BJ (cell line): ENCODE results near the genes ACP7, PAK4, IFNL3, IFNL1 and FBL.

DNA sequence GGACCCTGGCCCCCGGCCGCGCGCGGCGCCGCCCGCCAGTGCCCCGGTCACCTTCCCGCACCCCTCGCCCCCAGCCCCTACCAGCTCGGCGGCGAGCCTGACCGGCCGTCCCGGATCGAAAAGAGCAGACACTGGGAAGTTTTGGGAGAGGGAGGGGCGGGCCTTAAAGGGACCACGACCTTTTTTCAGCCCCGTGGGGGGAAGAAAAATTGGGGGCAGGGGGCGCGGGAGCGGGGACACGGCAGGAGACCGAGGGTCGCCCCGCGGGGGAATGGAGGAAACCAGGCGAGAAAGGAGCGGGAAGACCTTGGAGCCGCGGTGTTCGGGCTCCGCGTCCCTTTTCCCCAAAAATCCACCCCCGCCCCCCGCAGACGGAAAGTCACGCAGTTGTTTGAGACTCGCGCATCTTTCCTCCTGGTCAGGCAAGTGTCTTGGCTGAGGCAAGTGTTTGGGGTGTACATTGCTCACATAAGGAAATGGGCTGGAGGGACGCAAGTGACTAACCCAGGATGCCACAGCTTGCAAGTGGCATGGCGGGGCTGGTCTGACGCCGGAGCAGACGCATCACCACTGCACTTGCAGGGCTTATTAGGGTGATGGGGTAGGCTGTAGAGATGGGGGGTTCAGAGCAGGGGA, 2.5 kb upstream of the HNRNPL start:
- CAGE, long polyA plus RNA, result start-site peak on the minus strand centred at position 110 of the sequence, 34 bp wide, 25 and 18 reads in 2 replicates
- RRBS, result 2% methylated on average over 10 of the region's 47 CpGs

GRCh38 chr19:38894589-38895374, 4.6 kb downstream of the SIRT2 start:
- CAGE, long polyA plus RNA, result no peak
- RRBS, result no CpG with 5 or more reads among the region's 13 CpGs

DNA sequence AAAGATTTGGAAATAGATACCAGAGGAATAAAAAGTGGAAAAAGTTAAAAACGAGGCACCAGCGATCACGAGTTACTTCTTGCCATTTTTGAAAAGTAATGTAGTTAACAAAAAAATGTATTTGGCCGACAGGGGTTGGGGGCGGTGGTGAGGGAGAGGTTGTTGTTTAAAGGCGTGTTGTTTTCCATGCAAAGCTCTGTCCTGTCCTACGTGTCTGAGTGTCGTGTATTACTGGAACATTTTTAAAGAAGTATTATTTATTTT, 932 bp downstream of the FBXO17 start:
- CAGE, long polyA plus RNA, result no peak
- RRBS, result no CpG with 5 or more reads among the region's 8 CpGs

DNA sequence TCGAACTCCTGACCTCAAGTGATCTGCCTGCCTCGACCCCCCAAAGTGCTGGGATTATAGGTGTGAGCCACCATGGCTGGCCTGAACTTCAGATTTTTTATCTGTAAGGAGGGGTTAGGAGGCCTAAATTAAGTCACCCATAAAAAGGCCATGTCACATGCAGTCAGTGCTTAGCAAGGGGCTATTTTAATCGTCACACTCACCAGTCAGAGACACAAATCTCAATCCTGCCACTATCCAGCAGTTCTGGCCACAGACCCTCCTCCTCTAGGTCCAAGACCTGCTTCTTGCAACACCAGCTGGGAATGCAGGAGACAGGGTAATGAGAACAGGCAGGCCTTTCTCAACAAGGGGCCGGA, 1.5 kb downstream of the FBXO27 start:
- CAGE, long polyA plus RNA, result no peak
- RRBS, result no CpG with 5 or more reads among the region's 4 CpGs

DNA sequence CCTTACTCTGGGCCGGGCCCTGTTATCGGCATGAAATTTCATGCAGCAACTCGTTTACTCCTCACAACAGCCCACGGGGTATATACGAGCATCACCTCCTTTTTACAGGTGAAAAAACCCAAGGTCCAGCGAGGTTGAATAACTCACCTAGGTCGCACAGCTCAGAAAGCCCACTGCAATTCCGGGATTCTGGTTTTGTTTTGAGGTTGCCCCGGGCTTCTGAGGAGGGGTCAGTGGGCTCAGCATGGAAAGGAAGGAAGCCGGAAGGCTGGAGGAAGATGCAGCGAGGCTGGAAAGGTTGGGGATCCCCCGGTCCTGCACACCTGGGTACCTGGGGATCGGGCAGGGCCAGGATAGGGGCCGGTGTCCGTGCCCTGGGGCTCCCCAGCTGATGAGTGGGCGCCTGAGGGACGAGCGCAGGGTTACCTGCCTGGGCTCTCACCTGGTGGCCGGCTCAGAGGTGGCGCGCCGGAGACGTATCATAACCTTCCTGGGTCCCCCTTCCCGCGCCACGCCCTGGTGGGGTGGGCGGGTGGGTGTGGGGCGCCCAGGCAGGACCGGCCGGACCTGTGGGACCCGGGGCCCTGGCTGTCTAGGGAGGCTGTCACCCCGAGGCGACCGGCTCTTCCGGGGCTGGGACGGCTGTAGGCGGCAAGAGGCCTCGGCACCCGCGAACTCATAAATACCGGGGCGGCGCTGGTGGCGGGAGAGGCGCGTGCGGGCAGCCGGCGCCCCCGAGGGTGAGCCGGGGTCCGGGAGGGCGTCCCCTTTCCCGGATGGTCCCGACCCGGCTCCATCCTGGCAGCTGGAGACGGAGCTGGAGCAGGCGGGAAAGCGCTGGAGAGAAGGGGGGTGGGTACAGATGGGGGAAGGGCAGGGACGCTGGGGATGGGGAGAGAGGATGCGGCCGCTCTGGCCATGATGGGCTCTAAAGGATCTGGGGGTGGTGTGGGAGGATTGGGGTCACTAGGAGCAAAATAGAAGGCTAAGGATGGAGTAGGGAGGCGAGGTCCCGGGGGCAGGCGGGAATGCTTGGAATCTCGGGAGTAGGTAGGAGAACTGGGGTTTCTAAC, at the start of gene ACP7:
Gene ACP7, plus strand, starts transcription at position 708 of the 1,073 bp plus-strand sequence.
- CAGE, long polyA plus RNA, result no peak
- RRBS, result 4% methylated on average over 29 of the region's 66 CpGs

DNA sequence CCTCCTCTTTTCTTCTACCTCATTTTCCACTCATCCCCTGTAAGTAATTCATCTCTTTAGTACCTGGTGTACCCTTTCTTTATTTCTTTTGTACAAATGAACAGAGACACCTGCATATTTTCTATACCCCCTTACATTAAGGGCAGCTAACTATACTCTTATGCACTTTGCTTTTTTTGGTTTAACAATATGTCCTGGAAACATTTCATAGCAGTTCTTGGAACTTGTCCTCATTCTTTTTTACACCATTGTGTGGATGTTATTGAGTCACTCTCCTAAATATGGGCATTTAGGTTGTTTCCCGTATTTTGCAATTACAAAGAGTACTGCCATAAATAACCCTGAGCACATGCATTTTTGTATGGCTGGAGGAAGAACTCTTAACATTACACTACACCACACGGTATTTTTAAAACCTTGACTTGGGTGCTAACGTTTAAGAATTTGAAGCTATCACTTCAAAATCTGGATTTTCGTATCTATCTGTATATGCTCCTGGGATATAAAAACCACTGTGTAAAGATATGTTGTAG, 9.6 kb downstream of the ACP7 start:
- CAGE, long polyA plus RNA, result no peak
- RRBS, result no CpG with 5 or more reads among the region's 4 CpGs

- CAGE, long polyA plus RNA, result no peak
- RRBS, result 2% methylated on average over 15 of the region's 76 CpGs
Observed at GRCh38 chr19:39125337-39126518, at the start of gene PAK4. TSS of gene PAK4 (plus strand) at chr19:39125786.

DNA sequence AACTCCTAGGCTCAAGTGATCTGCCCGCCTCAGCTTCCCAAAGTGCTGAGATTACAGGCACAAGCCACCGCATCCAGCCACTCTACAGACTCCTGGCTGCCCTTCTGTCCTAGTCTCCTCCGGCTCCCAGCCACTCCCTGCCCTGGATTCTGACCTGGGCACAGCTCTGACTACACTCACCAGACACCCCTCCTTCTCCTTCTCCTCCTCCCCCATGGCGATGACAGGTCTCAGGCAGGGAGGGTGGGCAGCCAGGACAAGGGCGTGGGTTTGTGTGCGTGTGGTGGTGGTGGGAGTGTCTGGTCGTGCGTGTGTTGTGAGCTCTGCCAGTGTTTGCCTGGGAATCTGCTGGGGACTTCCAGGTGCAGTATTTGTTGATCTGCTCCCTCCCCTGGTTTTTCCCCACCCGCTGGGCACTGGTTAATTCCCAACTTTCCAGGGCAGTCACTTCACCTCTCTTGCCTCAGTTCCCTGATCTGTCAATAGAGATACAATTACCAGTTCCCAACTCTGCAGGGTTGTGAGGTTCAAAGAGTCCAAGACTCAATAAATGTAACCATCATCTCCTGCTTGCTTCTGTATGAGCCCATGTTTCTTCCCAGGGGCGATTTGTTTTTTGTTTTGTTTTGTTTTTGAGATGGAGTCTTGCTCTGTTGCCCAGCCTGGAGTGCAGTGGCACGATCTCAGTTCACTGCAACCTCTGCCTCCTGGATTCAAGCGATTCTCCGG, 2.8 kb upstream of the NCCRP1 start:
- CAGE, long polyA plus RNA, result no peak
- RRBS, result no CpG with 5 or more reads among the region's 13 CpGs

DNA sequence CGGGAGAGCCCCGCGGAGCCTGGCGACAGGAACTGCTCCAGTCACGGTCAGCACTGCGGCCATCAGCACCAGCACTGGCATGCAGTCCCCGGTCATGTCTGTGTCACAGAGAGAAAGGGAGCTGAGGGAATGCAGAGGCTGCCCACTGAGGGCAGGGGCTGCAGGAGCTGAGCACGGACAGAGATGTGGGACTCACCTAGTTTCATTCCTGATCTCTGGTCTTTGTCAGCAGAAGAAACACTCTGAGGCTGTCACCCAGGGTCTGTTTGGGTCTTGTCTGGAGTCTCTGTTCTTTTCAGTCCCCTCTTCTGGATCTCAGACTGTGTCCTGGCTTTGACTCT, at the start of gene IFNL3:
Gene IFNL3, minus strand, starts transcription at position 135 of the 341 bp plus-strand sequence.
- CAGE, long polyA plus RNA, result no peak
- RRBS, result 51% methylated on average over 2 of the region's 8 CpGs

GRCh38 chr19:39296333-39296628, at the start of gene IFNL1:
TSS of gene IFNL1 (plus strand) at chr19:39296407.
- CAGE, long polyA plus RNA, result no peak
- RRBS, result no CpG with 5 or more reads among the region's 8 CpGs

DNA sequence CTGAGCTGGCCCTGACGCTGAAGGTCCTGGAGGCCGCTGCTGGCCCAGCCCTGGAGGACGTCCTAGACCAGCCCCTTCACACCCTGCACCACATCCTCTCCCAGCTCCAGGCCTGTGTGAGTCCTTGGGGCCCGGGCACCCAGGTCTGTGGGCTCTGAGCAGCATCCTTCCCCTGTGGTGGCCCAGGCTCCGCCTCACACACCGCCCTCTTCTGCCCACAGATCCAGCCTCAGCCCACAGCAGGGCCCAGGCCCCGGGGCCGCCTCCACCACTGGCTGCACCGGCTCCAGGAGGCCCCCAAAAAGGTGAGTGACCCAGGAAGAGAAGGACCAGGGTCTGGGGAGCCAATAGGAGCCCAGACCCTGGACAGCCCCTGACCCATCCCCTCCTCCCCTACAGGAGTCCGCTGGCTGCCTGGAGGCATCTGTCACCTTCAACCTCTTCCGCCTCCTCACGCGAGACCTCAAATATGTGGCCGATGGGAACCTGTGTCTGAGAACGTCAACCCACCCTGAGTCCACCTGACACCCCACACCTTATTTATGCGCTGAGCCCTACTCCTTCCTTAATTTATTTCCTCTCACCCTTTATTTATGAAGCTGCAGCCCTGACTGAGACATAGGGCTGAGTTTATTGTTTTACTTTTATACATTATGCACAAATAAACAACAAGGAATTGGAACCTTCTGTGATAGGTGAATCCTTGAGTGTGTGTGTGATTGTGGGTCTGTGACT, 2.0 kb downstream of the IFNL1 start:
- CAGE, long polyA plus RNA, result no peak
- RRBS, result no CpG with 5 or more reads among the region's 16 CpGs

GRCh38 chr19:39343290-39343504, 976 bp downstream of the SAMD4B start:
- CAGE, long polyA plus RNA, result no peak
- RRBS, result no CpG with 5 or more reads among the region's 5 CpGs

DNA sequence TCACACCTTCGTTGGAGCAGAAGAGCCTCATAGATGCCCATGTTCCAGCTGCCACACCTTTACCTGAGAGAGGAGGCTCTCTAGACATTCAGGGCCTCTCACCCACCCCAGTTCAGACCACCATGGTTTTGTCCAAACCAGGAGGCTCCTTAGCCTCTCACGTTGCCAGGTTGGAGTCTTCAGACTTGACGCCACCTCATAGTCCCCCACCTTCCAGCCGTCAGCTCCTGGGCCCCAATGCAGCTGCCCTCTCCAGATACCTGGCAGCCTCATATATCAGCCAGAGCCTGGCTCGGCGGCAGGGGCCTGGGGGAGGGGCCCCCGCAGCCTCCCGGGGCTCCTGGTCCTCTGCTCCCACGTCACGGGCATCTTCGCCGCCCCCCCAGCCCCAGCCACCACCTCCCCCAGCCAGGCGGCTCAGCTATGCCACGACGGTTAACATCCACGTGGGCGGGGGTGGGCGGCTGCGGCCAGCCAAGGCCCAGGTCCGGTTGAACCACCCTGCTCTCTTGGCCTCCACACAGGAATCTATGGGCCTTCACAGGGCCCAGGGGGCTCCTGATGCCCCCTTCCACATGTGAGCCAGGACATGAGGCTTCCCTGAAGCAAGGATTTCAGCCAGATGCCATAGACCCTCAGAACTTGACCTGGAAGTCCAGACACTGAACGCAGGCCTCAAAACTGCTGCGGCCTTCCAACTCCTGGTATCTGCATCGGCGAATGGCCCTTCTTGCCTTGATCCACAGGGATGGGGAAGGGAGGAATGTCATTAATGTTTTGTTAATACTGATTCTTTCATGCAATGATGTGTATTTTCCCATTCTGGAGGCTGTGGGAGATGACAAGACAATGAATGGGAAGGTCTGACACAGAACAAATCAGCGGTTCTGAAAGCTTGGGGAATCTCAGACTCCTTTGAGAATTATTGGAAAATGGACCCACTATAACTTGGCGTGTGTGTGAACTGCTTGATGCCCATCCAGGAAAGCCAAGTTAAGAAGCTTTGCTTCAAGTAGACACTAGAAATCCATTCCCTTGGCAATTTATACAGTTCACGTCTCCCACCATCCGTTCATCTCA, 10.7 kb downstream of the RPS16 start:
- CAGE, long polyA plus RNA, result no peak
- RRBS, result no CpG with 5 or more reads among the region's 28 CpGs

DNA sequence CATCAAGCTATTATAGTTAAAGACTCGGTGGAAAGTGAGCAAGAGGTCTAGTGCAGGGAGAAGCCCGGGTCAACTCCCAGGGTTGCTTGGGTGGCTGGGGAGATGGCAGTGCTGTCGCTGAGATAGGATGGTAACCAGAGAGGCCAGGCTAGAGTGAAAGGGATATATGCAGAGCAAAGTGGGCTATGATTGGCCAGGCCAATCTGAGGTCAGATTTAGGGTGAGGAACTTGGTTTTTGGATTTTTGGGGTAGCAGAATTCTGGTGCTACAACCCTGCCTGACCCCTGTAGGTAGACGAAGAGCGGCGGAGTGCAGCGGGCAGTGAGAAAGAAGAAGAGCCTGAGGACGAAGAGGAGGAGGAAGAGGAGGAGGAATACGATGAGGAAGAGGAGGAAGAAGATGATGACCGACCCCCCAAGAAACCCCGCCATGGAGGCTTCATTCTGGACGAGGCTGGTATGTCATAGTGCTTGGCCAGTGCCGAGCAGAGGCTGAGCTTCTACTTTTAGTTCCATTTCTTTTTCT, 7.7 kb downstream of the SUPT5H start:
- CAGE, long polyA plus RNA, result no peak
- RRBS, result no CpG with 5 or more reads among the region's 13 CpGs

- CAGE, long polyA plus RNA, result no peak
- RRBS, result no CpG with 5 or more reads among the region's 30 CpGs
Observed at GRCh38 chr19:39538990-39539778, 777 bp downstream of the EID2 start.

DNA sequence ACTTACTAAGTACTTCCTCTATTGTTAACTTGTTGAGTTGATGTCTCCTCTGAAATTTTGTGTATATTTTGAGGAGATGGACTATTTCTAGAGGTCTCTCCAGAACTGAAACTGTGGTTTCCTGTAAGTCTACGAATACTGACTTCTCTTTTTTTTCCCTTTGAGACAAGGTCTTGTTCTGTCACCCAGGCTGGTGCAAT, 12.3 kb upstream of the EID2 start:
- CAGE, long polyA plus RNA, result no peak
- RRBS, result no CpG with 5 or more reads among the region's 1 CpG

- CAGE, long polyA plus RNA, result start-site peak on the minus strand at chr19:39846343-39846357, 34 and 20 reads in 2 replicates
- RRBS, result 2% methylated on average over 28 of the region's 72 CpGs
Observed at GRCh38 chr19:39845530-39846605, at the start of gene FBL. TSS of gene FBL (minus strand) at chr19:39846379.

GRCh38 chr19:39858508-39859045, 12.4 kb upstream of the FBL start:
- CAGE, long polyA plus RNA, result no peak
- RRBS, result 28% methylated on average over 4 of the region's 13 CpGs

- CAGE, long polyA plus RNA, result no peak
- RRBS, result no CpG with 5 or more reads among the region's 7 CpGs
Observed at GRCh38 chr19:39863557-39863949, 17.4 kb upstream of the FBL start.

- CAGE, long polyA plus RNA, result no peak
- RRBS, result no CpG with 5 or more reads among the region's 53 CpGs
Observed at GRCh38 chr19:39875458-39875995, 29.3 kb upstream of the FBL start.